A172 (cell line): ENCODE measurements around a stretch of chr2.

GRCh38 chr2:166090502-166090762 lies 37.4 kb downstream of the SCN1A start:
- RAMPAGE, long total RNA = no peak

- RAMPAGE, long total RNA = no peak
Measured at GRCh38 chr2:166126910-166127785, 672 bp downstream of the SCN1A start.

DNA sequence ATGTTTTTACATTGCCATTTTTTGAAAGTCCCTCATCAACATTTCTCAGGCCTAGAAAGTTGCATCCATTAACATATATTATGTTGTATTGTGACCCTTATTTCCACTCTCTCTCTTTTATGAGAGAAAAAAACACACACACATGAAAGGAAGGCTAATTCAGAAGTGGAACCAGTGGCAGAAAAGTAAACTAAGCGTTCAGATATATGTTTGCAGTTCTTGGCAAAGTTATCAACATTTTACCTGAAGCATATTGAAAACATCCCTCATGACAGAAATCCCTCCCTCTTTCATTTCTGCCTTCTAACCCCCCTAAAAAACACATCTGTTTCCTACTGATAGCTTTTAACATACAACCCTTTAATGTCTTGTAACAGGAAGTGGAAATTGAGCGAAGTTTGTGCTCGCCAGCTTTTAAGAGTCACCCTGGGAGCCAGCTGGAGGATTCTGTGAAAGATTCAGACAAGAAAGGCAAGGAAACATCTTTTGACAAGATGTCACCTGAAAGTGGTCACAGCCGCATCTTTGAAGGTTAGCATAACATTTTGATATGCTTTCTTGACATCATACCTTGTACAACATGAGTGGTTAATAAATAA lies 157.2 kb upstream of the B3GALT1 start:
- RAMPAGE, long total RNA = no peak

GRCh38 chr2:167406334-167407255 lies 113.8 kb downstream of the B3GALT1 start:
- RAMPAGE, long total RNA = no peak

- RAMPAGE, long total RNA = no peak
Measured at GRCh38 chr2:168094534-168095461, 152.6 kb downstream of the STK39 start.

DNA sequence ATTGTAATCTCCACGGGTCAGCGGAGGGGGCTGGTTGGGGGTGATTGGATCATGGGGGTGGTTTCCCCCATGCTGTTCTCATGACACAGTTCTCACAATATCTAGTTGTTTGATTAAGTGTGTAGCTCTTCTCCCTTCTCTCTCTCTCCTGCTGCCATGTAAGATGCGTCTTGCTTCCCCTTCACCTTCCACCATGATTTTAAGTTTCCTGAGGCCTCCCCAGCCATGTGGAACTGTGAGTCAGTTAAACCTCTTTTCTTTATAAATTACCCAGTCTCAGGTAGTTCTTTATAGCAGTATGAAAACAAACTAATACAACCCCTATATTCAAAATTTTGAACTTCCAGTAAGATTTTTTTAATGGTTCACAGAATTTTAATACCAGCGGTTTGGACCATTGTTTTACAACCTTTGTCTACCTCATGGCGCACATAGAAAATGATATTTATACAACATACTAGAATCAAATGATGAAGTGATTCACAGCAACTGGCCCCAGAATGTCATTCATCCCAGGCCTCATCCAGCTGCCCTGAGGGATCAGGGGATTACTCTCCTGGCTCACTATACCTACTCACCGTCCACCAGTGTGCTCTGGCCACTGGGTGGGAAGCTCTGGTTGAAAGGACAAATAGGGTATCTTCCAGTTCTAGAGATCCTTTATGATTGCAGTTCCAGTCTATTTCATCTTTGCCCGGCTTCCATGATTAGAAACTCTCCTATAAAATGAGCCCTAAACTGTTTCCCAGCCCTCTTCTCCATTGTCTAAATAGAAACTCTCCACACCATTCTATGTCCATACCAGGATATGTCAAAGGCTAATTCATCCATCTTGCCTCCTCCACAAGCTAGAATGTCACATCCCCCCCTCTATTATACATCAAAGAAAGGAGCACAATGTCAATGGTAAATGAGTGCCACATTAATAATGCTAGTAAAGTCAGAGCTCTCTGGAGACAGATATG lies 134.8 kb downstream of the STK39 start:
- RAMPAGE, long total RNA = no peak

GRCh38 chr2:168181906-168182312 lies 65.5 kb downstream of the STK39 start:
- RAMPAGE, long total RNA = no peak

GRCh38 chr2:168221378-168222197 lies 25.8 kb downstream of the STK39 start:
- RAMPAGE, long total RNA = no peak

DNA sequence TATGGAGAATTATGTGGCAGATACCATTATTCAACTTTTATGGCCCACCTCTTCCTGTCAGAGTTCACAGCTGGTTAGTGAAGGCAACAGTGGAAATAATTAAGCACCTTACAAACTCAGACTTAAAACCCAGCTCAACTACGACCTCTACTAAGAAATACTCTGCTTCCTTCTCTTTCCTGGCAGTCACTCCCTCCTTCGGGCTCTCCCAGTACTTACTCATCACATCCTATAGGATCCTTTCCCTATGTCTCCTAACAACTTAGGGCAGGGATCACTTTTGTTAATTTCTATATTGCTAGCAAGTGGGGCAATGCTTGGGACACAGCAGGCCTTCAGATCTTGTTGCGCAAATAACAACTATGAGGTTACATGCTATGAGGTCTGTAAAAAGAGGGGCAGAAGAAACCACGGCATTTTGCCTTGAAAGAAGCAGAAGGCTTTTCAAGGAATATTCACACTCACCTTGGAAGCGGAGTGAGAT lies 2.3 kb downstream of the STK39 start:
- RAMPAGE, long total RNA = no peak

GRCh38 chr2:168346598-168347234 lies 99.3 kb upstream of the STK39 start:
- RAMPAGE, long total RNA = no peak

DNA sequence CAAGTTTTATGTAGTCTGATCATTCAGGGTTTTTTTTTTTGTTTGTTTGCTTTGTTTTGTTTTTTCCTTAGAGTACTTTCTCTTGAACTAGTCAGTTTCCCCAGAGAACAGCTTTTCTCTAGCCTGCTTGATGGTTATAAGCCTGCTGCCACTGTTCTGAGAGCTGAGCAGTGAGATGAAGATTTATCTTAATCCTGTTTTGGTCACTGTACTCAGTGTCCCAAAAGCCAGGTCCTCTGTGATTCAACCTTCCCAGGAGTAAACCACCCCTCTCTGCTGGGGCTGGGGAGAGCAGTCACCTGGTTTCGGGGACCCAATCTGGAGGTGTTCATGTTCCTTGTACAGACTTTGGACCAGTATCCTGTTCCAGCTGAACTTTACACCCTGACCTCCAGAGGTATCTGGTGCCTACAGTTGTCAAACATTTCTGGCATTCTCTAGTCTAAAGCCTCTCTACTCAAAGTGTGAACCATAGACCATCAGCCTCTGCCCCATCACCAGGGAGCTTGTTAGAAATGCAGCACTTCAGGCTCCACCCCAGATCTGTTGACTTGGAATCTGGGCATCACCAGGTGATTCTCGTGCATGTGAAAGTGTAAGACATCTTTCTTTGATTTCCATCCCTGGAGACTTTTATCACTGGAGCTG lies 22.1 kb downstream of the CERS6 start:
- RAMPAGE, long total RNA = no peak

DNA sequence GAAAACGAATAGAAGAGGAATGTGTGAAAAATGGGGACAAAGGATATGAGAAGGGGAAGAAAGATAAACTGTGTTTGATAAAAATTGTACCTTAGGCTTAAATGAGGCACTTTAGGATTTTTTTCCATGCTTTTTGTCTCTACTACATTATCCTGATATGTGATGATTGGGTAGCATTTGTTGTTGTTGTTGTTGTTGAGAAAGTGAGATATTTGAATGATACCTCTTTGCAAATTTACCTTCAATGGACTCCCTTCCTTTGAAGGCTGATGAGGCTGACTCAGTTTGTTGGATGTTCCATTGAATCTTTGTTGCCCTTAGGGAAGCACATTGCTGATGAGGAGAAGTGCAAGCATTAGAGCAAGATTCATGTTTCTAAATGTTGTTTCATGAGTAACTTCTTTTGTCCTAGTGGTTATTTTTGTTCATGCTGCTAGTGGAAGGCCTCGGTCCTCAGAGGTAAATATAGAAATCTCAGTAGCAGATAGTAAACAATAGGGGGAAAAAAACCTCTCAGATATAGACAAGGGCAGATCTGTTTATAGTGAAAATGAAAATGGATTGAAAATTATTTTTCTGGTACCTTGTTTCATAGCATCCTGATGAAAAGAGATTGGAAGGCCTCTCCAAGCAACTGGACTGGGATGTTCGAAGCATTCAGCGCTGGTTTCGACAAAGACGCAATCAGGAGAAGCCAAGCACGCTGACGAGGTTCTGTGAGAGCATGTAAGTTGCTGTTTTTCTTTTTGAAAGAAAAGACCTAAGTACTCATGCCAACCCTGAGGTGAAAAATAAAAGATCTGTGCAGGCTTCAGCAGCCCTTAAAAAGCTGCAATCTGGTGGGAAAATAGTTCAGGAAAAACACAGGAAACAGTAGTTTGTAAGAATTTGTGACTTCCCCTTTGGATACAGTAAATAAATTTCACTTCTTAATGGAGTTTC lies 104.8 kb downstream of the CERS6 start:
- RAMPAGE, long total RNA = no peak

GRCh38 chr2:168779571-168780033 lies 22.8 kb upstream of the NOSTRIN start:
- RAMPAGE, long total RNA = no peak

DNA sequence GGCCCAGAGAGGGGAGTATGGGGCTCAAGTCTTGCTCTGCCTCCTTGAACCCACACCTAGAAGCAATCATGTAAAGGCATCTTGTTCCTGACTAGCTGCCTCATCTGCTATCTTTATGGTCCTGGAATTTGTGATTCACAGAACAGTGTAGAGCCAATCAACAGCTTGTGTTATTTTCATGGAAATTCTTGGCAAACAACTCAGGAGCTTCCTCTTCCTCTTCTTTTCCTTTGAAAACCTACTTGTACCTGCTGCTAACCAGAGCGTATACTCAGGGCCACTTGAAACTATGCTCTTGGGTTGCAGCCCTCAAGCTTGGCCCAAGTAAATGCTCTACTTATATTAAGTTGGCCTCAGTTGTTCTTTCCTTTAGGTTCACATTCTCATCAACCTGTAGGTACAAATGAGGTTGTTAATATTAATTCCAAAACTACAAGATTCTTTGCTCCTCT lies 3.5 kb upstream of the NOSTRIN start:
- RAMPAGE, long total RNA = no peak

GRCh38 chr2:169074043-169075003 lies 5.0 kb downstream of the DHRS9 start:
- RAMPAGE, long total RNA = no peak

DNA sequence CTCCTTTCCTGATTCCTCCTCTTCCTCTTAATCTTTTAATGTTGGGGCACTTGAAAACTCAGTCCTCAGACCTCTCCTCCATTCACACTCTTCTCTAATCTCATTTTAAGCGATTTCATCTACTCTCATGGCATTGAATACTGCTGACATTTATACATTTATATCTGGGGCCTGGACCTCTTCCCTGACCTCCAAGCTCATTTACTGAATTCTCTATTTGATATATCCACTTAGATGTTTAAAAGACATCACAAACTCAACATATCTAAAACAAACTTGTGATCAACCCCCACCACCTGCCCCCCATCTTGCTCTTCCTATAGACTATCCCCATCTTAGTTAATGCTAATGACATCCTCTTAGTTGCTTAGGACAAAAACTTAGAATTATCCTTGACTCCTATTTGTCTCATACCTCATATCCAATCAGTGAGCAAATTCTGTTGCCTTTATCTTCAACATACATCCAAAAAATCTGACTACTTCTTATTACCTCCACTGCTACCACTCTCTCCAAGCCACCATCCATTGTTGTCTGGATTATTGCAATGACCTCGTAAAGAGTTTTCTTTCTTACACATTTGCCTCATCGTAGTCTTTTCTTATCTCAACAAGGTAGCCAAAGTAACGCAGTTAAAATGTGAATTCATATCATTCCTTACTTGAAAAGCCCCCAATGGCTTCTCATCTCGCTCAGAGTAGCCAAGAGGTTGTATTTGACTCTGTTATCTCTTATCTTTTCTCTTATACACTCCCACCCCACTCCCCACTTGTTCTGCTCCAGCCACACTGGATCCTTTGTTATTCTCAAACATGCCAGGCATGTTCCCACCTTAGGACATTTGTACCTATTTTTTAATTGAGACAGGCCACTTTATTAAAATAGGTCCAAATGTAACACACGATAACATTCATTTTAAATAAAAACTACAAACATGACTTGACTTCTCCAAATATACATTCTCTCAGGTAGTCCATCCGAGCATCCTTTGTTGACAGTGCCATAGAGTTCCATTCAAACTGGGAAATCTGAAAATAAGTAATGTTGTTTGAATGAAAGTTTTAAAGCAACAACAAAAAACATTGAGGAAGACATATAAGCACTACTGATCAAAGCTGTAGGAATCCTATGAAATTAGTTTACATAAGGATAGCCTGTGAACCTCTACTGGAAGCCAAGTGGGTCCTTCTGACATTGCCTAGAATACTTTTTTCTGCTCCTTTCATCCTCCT lies 19.8 kb downstream of the KLHL41 start:
- RAMPAGE, long total RNA = no peak

GRCh38 chr2:169695738-169696108 lies 1.5 kb downstream of the PHOSPHO2 start:
- RAMPAGE, long total RNA = no peak

- RAMPAGE, long total RNA = no peak
Measured at GRCh38 chr2:169736278-169737178, 2.9 kb downstream of the KLHL23 start.

GRCh38 chr2:169783998-169784399 lies 14.7 kb upstream of the SSB start:
- RAMPAGE, long total RNA = no peak

GRCh38 chr2:170062779-170063430 lies 115.0 kb upstream of the MYO3B start:
- RAMPAGE, long total RNA = no peak